NB4 (cell line): ENCODE data around the genes CSGALNACT2 and FXYD4.

GRCh38 chr10:35638829-35639420 lies 3.2 kb downstream of the FZD8 start:
- RRBS = no CpG with 5 or more reads among the region's 21 CpGs

- RRBS = no CpG with 5 or more reads among the region's 10 CpGs
Observed at GRCh38 chr10:36647550-36647985, 477.8 kb upstream of the ANKRD30A start.

GRCh38 chr10:37837867-37838389 lies 19.5 kb downstream of the ZNF248 start:
- RRBS = no CpG with 5 or more reads among the region's 1 CpG

DNA sequence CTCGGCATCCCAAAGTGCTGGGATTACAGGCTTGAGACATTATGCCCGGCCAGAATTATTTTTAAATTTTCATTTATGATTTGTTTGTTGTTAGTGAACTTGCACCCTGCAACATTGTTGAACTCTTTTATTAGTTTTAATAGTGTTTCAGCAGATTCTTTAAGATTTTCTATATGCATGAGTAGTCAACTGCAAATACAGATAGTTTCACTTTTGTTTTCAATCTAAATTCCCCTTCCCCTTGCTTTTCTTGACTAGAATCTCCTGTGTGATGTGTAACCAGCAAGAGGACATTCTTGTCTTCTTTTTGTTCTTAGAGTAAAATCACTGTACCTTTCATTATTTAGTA lies 27.9 kb downstream of the ZNF33A start:
- RRBS = no CpG with 5 or more reads among the region's 2 CpGs

GRCh38 chr10:42537970-42538577 lies 100.3 kb downstream of the ZNF33B start:
- RRBS = no CpG with 5 or more reads among the region's 2 CpGs

DNA sequence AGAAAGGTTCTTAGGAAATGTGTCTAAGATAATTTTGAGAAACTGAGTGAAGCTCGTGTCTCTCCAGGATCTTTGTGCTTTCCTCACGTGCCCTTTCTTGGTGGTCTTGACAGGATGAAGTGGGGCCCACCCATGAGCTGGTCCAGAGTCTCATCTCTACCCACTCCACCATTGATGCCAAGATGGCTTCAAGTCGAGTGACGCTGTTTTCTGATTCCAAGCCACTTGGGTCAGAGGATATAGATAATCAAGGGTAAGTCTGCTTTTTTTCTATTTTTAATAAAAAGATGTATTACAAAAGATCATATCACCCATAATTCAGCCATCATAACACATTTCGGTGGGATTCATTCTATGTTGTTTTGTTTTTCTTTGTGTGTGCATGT lies 11.1 kb downstream of the BMS1 start:
- RRBS = no CpG with 5 or more reads among the region's 5 CpGs

DNA sequence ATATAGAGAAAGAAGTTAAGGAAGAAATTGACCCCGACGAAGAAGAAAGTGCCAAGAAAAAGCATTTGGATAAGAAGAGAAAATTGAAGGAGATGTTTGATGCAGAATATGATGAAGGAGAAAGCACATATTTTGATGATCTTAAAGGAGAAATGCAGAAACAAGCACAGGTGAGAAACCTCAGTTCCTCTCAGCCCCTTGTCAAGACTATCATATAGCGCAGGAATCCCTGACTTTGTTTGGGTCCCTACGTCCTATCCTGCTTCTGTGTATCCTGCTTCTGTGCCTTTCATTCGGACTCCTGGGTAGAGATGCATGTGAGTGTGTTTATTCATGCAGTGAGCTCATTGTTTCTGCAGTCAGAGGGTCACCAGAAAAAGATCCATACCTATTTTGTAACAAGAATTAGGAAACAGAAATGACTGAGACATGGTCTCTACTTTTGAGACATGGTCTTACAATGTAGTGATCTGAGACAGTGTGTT lies 34.8 kb downstream of the BMS1 start:
- RRBS = no CpG with 5 or more reads among the region's 5 CpGs

- RRBS = 11% methylated on average over 12 of the region's 55 CpGs
Observed at GRCh38 chr10:43105180-43105864, 28.5 kb downstream of the RET start.

- RRBS = no CpG with 5 or more reads among the region's 5 CpGs
Observed at GRCh38 chr10:43120803-43121287, 17.4 kb upstream of the CSGALNACT2 start.

DNA sequence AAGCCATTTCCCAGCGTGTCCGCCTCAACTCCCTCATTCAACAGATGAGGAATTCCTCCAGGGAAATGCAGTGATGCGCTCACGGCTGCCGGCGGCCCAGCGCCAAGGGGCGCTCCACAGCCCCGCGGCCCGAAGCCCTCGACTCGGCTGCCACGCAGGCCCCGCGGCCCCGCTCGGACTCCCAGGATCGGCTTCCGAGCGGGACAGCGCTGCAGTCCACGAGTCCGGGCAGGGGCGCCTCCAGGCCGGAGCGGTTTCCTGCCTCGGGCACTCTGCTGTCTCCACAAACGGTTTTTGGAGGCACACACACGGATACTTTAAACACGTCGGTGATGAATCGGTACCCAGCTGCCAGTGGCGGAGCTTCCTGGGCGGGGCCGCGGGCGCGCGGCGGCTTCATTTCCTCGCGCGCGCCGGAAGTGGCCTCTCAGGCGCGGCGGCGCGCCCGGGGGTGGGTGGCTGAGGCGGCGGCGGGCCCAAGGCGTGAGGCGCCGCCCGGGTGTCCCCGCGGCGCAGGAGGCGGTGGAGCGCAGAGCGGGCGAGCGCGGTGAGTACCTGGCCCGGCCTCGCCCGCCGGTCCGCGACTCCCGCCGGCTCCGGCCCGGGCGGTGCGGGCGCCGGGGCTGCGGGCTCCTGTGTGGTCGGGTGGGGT lies at the start of gene CSGALNACT2:
Gene CSGALNACT2 (plus strand): TSS at position 425 of the 652 bp plus-strand sequence.
- RRBS = 1% methylated on average over 21 of the region's 84 CpGs

DNA sequence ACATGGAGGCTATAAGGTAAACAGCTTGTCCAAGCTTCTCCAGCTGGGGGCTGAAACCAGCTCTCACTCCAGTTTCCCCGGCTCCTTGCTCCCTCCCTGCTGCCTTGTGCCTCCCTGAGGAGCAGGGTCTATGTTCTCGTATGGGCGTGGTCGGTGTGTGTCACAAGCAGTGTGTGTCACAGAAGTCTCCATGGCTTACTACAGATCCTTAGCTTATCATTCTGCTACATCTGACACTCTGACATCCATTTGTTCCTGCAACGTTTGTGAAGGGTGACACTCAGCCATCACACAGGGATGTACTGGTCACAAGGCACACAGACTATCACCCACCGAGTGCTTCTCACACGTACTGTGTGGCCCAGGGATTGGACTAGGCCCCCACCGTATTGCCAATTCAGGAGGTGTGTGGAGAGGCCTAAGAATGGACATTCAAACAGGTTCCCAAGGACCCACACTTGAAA lies 54.7 kb downstream of the CSGALNACT2 start:
- RRBS = no CpG with 5 or more reads among the region's 8 CpGs

GRCh38 chr10:43225547-43226222 lies 41.2 kb downstream of the RASGEF1A start:
- RRBS = 52% methylated on average over 3 of the region's 14 CpGs

GRCh38 chr10:43266195-43266787 lies 574 bp downstream of the RASGEF1A start:
- RRBS = 57% methylated on average over 27 of the region's 65 CpGs

GRCh38 chr10:43371334-43371939 lies at the start of gene FXYD4:
Gene FXYD4 (plus strand): TSS chr10:43371636.
- RRBS = no CpG with 5 or more reads among the region's 14 CpGs

GRCh38 chr10:43391345-43392081 lies 17.5 kb downstream of the HNRNPF start:
- RRBS = no CpG with 5 or more reads among the region's 16 CpGs

GRCh38 chr10:43393393-43394491 lies 15.2 kb downstream of the HNRNPF start:
- RRBS = no CpG with 5 or more reads among the region's 11 CpGs

- RRBS = 98% methylated on average over 2 of the region's 8 CpGs
Observed at GRCh38 chr10:43863826-43864654, 215.4 kb upstream of the ZNF32 start.

- RRBS = no CpG with 5 or more reads among the region's 6 CpGs
Observed at GRCh38 chr10:44008318-44008538, 359.5 kb upstream of the ZNF32 start.

GRCh38 chr10:44316192-44317282 lies 68.4 kb downstream of the CXCL12 start:
- RRBS = no CpG with 5 or more reads among the region's 18 CpGs

DNA sequence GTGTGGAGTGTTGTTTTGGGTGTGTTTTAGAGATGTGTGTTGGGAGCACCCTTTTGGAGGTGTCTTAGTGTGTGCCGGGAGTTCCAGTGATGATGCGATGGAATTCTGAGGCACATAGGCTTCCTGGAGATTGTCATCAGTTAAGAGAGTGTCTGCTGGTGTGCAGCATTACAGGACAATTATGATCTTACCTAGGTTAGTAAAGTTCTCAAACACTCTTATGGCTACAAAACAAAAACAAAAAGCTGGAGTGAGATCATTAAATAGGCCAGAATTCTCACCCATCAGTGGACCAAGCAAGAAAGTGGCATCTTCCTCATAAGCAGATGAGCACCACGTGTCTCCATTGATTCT lies 22.6 kb upstream of the RASSF4 start:
- RRBS = no CpG with 5 or more reads among the region's 3 CpGs